Foreskin keratinocyte (primary cell): ENCODE measurements around a stretch of chr4.

GRCh38 chr4:153223916-153224590 is 19.8 kb downstream of the TRIM2 start:
- RAMPAGE, total RNA: no peak

DNA sequence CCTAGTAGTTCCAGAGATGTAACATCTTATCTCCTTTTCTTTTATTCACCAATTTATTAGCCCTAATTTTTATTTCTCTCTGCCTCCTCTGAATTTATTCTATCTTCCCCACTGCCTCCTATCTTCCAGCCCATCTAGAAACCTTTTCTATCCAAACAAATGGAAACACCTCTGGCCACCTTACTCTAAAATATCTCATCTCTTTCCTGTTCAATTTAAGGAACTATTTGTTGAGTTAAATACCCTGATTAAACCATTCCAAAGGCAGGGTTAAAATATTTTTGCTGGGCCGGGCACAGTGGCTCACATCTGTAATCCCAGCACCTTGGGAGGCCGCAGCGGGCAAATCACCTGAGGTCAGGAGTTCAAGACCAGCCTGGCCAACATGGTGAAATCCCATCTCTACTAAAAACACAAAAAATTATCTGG is 25.3 kb upstream of the MND1 start:
- RAMPAGE, total RNA: no peak

GRCh38 chr4:153520238-153521577 is 54.5 kb downstream of the TMEM131L start:
- RAMPAGE, total RNA: no peak

DNA sequence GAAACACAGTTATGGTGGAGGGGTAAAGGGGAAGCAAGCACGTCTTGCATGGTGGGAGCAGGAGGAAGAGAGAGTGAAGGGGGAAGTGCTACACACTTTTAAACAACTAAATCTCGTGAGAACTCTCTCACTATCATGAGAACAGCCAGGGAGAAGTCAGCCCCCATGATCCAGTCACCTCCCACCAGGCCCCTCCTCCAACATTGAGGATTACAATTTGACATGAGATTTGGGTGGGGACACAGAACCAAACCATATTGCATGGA is 74.9 kb upstream of the TLR2 start:
- RAMPAGE, total RNA: no peak

GRCh38 chr4:153655620-153656407 is 28.3 kb upstream of the TLR2 start:
- RAMPAGE, total RNA: no peak

DNA sequence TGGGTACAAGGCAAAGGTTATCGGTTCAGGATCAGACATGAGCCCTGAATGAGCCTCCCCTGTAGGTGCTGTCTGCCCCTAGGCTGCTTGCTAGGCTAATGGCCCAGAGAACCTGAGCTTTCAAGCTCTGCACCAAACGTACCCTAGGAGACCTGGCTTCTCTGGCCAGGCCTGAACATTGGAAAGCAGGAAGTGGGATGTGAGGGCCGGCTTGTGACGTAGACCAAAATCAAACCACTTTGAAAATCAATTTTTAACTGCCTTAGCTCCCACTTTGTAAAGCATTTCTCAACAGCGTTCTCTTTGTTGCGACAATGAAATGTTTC is 145.0 kb upstream of the SFRP2 start:
- RAMPAGE, total RNA: no peak

- RAMPAGE, total RNA: no peak
Observed at GRCh38 chr4:154591990-154592436, 1.5 kb upstream of the FGA start.

- RAMPAGE, total RNA: no peak
Observed at GRCh38 chr4:154604639-154605485, 7.6 kb downstream of the FGG start.

DNA sequence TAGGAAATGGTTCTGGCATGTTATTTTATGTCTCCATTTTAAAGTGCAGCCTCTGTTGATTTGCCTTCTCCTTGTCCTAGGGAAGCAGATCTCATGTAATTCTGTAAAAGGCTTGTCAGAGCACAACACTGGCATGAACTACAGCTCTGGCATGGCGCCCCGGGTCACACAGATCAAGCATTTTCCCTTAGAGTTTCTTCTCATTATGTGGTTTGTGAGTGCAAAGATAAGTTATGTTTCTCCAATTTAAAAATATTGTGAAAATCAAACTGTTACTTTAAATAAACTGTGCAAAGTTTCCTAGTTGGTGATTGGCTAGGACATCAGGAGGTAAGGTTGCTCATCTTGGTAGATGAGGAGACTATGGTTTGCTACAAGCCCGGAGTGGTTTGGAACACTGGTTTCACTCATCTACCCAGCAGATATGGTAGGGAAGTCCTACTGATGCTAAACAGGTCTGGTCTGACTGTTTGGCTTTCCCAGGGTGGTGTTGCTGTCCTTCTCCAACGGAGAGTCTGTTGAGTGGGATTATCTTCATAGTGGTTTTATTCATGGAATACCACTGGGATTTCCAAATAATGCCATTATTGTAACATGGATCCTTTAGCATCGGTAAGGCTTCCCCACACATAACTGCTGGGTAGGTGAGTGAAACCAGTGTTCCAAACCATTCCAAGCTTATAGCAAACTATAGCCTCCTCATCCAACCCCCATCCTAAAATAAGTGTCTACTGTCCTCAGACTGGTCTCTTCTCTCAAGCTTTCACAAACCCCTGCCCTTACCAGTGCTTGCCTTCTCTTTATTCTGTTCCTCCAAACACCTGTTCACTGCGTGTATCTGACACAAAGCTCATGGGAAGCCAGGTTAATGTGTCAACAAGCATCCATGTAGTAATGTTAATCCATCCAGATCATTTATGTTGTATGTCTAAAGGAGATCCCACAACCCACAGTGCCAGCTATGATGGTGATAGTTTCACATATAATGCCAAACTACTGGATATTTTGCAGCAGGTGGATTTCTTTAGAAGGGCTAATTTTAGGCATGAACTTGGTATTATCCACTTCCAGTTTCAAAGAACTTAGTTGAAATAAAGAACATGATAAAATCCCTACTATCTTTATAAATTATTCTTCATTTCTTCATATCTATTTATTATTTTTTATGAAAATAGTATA is 6.6 kb downstream of the FGG start:
- RAMPAGE, total RNA: no peak

- RAMPAGE, total RNA: no peak
Observed at GRCh38 chr4:155353163-155353557, 23.6 kb downstream of the MAP9 start.

- RAMPAGE, total RNA: no peak
Observed at GRCh38 chr4:155526516-155526911, 140.1 kb upstream of the GUCY1A1 start.

DNA sequence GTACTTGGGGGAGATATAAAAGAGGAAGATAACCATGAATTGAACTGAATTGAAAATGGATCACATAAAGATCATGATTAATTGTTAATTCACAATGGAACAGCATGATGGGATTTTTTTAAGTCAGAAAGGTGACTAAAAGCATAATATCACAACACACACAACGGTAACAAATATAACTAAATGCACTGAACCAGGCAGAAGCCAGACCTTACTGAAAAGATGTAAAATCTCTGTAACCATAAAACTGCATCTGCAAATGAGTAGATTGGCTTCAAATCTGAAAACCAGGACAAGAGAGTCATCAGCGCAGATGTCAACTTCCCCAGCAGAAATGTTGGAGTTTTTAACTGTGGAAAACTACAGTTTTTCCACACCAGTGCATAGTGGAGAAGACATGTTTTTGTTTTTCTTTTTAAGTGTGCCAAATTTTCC is 436 bp upstream of the GUCY1A1 start:
- RAMPAGE, total RNA: no peak

DNA sequence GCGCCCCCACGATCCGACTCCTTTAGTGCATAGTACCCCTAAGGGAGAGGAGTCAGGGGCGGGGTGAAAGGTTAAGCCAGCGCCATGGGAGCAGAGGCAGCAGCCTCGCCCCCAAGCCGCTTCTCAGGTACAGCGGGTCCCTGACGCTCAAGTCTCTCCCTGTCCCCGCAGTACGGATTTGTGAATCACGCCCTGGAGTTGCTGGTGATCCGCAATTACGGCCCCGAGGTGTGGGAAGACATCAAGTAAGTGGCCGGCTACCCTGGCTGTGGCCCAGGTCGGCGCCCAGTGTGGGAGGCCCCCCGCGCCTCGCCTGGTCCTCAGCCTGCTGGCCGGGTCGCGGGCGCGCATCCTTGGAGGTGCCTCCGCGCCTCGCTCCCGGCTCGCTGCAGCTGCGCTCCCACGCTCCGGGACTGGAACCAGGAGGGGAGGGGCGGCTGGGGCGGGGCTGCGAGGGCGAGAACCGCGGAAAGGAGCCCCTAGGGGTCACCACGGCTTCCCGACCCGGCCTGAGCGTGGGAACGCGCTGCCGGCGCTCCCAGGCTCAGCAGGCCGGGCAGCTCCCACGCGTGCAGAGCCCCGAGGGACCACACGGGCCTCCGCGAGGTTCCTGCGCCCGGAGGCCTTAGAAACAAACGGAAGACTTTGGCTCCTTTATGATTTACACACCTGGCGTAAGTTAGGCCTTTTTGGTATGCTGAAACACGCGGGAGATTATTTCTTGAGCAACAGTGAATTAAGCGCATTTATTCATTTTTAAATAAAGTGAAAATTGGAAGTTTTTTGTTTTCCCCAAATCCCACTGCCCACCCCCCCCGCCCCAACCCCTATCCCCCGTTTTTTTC is 1.0 kb downstream of the GUCY1B1 start:
- RAMPAGE, total RNA: no peak

DNA sequence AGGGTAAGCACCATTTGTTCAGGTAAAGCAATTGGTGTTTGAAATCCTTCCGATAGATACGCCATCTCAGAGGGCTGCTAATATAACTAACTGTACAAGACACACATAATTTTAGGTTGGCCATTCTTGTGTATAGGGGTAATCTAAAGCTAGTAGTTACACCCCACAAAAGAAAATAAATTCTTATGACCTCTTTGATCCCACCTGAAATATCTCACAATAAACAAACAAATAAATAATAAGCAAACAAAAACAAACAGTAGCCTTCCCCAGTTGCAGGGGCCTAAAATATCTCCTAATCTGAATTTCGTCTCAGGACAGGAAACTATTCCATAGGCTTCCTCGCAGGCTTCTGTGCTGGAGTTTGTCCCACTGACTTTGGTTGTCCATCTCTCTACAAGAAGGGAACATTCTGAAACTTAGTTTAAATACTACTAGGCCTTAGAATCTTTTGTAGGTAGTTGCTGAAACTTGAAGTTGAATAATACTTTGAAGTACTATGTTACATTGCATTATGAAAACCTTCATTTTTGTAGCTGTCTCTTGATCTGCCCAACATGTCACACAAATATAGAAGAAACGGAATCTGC is 22.1 kb downstream of the TDO2 start:
- RAMPAGE, total RNA: no peak

GRCh38 chr4:156609900-156610336 is 361.7 kb downstream of the PDGFC start:
- RAMPAGE, total RNA: no peak

GRCh38 chr4:158171115-158171729 is 1.6 kb downstream of the GASK1B start:
- RAMPAGE, total RNA: no peak

DNA sequence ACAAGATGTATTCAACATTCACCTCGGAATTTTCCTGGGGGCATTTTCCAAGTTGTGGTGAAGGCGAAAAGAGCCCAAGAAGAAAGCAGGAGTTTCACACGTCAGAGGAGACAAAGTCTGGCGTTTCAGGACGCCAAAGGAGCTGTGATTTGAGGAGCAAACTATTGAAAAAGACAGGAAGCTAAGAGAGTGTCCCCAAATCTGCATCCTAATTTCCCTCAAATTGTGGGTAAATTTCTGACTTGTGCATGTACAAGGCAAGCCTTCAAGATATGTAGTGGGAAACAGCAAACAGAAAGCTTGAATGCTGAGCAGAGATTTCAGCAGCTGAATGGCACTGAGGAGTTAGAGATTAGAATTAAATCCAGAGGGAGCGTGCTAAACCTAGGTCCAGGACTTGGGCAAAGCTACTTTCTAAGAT is 9.2 kb upstream of the GASK1B start:
- RAMPAGE, total RNA: no peak

DNA sequence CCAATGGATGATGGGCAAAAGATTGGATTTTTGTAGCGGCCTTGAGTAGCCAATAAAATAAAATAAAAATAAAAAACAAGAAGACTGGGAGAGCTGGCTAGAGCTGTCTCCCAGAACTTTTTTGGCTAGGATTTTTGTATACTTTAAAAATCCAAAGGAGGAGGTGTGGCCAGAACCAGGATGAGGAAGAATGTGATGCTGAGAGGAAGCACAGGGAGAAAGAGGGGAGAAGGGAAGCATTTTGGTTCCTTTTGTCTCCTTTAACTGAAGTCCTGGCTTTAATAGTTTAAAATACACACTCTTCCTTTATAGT is 2.0 kb upstream of the FNIP2 start:
- RAMPAGE, total RNA: no peak

DNA sequence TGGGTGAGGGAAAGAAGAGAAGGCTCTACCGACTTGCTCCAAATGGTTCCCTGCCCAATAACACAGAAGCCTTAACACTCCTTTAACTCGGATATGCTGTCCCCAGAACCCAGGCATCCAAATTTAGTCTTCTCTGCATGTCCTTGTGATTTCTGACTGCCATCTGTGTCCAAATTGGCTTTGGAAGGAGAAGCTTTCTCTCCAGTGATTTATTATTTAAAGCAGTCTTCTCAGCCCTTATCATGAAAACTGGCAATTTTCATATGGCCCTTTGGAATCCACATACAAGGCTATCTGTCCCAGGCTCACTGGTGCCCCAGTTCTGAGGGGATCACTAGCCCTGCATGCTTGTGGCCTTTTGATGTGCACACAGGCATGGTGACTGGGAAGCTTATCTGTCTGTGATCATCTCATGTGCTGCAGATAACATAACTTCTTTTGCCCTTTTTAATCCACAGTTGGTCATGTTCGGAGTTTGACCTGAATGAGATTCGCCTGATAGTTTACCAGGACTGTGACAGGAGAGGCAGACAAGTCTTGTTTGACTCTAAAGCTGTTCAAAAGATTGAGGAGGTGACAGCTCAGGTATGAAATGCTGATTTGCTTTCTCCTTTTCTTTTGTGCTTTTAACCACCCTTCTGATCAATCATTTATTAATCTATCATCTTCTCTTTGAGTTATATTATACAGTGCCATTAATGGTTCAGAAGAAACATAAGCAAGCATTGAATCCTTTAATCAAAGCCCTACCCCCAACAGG is 56.8 kb downstream of the FNIP2 start:
- RAMPAGE, total RNA: no peak

DNA sequence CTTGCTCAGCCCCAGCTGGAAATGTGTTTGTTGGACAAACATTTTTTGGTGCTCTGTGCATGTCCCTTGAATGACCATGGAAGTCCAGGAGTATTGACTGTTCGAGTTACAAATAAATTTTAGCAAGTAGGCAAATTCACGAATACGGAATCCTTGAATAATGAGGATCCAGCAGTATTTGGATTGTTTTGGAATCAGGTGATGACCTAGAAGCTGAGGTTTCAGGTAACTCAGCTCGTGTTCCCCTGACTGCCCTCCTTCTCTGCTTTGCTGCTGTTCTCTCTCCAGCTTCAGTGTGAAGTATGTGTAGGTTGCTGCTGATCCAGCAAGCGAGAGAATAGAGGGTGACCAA is 47.7 kb downstream of the RAPGEF2 start:
- RAMPAGE, total RNA: no peak